Lung (tissue), 4 donors: ENCODE measurements around the genes KISS1 and GOLT1A.

GRCh38 chr1:203300758-203301360, 4.5 kb upstream of the BTG2 start:
- PRO-cap: no peak
- RAMPAGE, long total RNA: no peak
- RRBS: no CpG with 5 or more reads among the region's 7 CpGs

DNA sequence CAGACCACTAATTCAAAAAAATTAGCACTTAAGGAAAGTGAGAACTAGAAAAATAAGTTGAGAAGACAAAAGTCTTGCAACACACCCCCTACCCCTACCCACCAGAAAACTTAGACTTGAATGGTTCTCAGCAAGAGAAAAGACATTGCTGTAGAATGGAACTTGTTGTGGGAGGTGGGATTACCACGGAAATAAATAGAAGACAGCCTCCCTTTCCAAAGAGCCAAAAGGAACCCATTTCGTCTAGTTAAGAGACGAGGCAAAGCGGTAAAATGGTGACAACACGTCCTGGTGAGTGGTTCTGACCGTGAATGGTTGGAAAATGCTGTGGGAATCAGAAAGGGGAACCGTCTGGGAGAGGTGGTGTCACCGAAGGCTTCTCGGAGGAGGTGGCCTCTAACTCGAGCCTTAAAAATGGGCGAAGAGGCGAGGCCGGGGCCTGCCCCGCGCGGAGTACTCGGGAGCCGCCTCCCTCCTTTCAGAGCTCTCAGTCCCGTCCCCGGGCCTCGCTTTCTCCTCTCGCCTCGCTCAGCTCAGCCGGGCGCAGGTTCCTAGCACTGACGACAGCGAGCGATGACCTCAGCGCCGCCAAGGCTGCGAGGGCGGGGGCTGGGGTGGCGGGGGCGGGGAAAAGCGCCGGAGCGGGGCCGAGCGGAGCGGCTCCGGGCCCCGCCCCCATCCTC, 427 bp upstream of the BTG2 start:
- PRO-cap: bidirectional peak, plus-strand start outside the sequence, minus-strand start at position 530 of the sequence
- RAMPAGE, long total RNA: no peak
- RRBS: 2% methylated on average over 10 of the region's 42 CpGs

DNA sequence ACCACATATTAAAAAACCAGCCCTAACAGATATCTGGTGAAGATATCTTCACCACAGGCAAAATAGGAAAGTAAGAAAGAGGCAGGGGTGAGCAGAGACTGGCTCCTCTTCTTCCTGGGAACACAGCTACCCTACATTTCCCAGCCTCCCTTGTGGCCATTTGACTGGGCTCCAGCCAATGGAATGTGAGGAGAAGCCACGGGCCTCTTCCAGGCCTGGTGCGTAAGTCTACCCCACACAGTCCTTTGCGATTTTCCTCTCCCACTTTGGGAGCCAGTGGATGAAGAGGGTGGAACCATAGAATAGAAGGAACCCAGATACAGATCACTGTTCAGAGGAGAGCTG, 21.8 kb upstream of the FMOD start:
- PRO-cap: no peak
- RAMPAGE, long total RNA: no peak
- RRBS: no CpG with 5 or more reads among the region's 3 CpGs

GRCh38 chr1:203378860-203379307, 28.0 kb upstream of the FMOD start:
- PRO-cap: no peak
- RAMPAGE, long total RNA: no peak
- RRBS: no CpG with 5 or more reads among the region's 4 CpGs

GRCh38 chr1:203629211-203630392, 3.0 kb downstream of the ATP2B4 start:
- PRO-cap: bidirectional peak, plus-strand start at chr1:203629689, minus-strand start at chr1:203629584; unidirectional peak, minus-strand start at chr1:203629984
- RAMPAGE, long total RNA: no peak
- RRBS: 9% methylated on average over 25 of the region's 61 CpGs

DNA sequence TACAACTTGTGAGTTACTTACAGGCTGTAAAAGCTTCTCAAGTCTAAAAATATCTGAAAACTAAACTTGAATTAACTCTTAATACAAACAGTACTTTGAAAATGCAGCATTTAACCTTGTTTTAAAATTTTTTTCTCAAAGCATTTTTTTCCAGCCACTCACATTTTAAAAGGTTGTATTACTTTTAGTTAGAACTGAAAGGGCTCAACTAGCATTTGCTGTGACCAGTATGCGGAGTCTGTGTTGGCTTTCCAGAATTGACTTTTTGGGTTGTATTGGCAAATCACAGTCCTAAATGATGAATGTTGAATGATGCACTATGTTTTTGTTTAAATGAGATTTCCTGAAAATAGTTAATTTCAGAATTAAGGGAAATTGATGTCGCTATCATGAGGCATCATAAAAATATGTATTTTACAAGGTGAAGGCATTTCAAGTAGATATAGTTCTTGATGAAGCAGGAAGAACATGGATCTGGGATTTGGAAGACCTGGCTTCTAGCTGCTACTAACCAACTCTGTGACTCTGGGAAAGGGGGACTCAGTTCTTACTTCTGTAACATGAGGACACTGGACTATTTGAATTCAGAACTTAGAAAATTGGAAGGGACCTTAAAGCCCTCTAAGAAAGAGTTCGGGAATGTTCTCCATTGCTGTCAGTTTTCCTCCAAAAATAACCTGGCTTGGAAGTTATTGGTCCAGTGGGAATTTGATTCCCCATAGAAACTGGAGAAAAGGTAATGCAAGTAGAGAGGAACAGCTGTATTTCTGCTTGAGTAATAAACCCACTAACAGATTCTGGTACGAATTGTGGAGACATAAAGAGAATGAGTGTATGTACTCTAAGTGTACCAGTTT, 1.5 kb downstream of the ZBED6 start:
- PRO-cap: no peak
- RAMPAGE, long total RNA: no peak
- RRBS: no CpG with 5 or more reads among the region's 4 CpGs

GRCh38 chr1:204114043-204114735, 37.7 kb downstream of the ETNK2 start:
- PRO-cap: no peak
- RAMPAGE, long total RNA: no peak
- RRBS: no CpG with 5 or more reads among the region's 5 CpGs

DNA sequence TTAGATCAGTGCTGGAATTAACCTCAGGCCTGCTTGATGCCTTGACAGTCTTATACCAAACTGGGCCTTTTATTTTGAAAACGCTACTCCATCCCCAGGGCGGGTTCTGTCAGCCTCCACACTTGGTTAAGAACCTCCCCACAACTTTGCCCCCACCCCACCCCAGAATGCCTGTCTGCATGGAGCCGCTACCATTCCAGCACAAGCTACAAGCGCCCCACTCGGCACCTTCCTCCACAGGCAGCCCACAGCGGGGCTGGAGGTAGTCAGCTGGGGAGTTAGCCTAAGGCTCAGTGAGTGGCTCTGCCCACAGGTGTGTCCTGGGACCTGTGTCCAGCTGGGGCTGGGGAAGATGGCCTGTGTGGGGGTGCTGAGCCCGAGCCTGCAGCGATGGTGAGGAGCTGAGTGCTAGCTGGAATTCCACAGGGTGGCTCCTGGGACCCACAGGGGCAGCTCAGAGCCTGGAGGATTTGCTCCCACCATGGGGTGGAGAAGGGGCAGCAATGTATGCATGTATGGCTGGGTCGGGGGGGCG, 1.1 kb downstream of the ETNK2 start:
- PRO-cap: no peak
- RAMPAGE, long total RNA: no peak
- RRBS: no CpG with 5 or more reads among the region's 10 CpGs

DNA sequence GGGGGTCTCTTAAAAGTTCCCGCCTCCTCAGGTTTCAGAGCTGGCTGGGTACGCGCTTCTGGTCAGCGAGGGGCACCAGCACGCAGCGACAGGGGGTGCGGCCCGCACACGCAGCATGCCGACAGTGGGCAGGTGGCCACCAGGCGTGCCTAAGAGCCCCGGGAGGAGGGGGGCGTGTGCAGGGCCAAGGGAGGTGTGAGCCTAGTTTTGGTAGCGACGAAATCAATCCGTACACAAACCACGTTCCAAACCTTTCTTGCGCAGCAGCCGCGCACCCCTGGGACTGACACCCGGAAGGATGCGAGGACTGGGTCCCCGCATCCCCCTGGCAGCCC, 657 bp downstream of the ETNK2 start:
- PRO-cap: no peak
- RAMPAGE, long total RNA: no peak
- RRBS: no CpG with 5 or more reads among the region's 23 CpGs

GRCh38 chr1:204194064-204194631, 2.1 kb downstream of the KISS1 start:
- PRO-cap: no peak
- RAMPAGE, long total RNA: no peak
- RRBS: no CpG with 5 or more reads among the region's 3 CpGs

DNA sequence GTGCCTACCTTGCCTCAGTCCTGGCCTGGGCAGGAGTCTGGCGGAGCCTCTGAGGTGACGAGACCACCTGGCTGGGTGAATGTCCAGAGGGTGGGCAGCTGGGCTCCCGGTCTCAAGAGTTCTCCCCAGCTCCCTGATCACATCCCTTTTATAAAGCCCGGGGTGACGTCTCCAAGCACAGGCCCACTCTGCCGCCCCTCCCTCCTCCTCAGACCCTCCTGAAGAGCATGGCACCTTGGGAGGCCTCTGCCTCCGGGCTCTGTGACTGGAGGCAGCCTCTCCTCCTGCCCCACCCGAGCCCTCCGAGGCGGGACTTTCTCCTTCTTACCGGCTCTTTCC, at the start of gene KISS1:
KISS1 (minus strand) TSS at position 124 of the 339 bp plus-strand sequence.
- PRO-cap: no peak
- RAMPAGE, long total RNA: no peak
- RRBS: 38% methylated on average over 8 of the region's 11 CpGs

GRCh38 chr1:204213567-204214763, at the start of gene GOLT1A:
Gene GOLT1A, minus strand, starts transcription at chr1:204213988.
- PRO-cap: no peak
- RAMPAGE, long total RNA: no peak
- RRBS: 4% methylated on average over 8 of the region's 44 CpGs

GRCh38 chr1:204287437-204288841, 71.8 kb downstream of the PLEKHA6 start:
- PRO-cap: no peak
- RAMPAGE, long total RNA: no peak
- RRBS: 9% methylated on average over 1 of the region's 18 CpGs

DNA sequence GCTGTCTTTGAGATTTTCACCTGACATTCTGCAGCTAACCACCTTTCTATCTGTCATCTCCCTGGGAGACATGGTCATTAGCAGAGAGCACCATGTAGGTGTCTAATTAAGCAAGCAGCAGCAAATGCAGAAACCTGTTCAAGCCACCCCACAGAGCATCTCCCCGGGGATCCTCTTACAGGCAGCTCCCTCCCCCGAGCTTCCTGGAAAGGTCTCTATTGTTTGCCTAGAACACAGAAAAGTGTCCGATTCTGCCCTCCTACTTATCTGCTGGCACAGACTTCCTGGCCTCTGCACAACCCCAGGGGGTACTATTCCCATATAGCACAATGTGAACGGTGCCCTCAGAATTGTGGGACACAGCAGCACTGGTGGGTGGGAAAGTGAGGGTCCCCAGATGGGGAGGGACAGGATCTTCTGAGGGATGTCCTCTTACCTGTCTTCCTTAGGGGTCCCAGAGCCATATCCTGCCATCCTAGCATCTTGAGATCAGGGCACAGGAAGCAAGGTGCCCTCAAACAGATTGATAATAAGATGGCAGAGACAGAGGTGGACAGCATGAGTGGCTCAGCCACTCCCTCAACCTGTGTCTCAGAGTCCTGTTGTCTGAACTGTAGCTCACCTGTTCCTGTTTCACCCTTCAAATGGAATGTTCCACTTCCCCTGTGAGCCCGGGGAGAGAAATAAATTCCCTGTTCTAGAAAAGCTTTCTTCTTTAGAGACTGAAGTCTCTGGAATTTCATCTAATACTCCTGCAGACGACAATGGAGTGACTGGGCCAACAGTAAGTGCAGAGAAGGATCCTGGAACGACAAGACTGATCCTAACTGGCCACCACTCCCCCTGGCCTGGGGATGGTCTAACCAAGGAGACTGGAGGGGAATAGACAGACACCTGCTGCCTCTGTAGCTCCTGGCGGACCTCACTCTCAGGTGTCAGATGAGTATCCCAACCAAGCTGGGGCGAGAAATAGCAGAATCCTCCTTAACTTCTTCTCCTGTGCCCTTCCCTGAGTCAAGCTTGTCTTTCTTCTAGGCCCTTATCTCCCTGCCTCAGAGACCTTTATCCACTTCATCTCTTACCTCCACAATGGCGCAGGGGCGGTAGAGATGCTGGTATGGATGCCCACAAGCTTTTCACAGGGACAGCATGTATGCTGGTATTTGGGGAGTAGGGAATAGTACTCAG, 45.7 kb downstream of the PLEKHA6 start:
- PRO-cap: no peak
- RAMPAGE, long total RNA: no peak
- RRBS: no CpG with 5 or more reads among the region's 11 CpGs

- PRO-cap: no peak
- RAMPAGE, long total RNA: no peak
- RRBS: no CpG with 5 or more reads among the region's 5 CpGs
These were observed 32.6 kb downstream of the PLEKHA6 start for GRCh38 chr1:204327209-204327474.

DNA sequence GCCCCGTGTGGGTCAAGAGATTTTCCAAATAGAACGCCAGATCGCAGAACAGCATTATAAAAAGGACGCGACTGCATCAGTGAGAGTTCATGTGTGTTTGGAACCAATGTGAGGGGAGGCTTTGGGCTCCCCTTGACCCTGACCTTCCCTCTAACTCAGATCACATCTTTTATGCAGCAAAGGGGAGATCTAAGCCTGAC, 16.9 kb downstream of the PLEKHA6 start:
- PRO-cap: no peak
- RAMPAGE, long total RNA: no peak
- RRBS: no CpG with 5 or more reads among the region's 5 CpGs

DNA sequence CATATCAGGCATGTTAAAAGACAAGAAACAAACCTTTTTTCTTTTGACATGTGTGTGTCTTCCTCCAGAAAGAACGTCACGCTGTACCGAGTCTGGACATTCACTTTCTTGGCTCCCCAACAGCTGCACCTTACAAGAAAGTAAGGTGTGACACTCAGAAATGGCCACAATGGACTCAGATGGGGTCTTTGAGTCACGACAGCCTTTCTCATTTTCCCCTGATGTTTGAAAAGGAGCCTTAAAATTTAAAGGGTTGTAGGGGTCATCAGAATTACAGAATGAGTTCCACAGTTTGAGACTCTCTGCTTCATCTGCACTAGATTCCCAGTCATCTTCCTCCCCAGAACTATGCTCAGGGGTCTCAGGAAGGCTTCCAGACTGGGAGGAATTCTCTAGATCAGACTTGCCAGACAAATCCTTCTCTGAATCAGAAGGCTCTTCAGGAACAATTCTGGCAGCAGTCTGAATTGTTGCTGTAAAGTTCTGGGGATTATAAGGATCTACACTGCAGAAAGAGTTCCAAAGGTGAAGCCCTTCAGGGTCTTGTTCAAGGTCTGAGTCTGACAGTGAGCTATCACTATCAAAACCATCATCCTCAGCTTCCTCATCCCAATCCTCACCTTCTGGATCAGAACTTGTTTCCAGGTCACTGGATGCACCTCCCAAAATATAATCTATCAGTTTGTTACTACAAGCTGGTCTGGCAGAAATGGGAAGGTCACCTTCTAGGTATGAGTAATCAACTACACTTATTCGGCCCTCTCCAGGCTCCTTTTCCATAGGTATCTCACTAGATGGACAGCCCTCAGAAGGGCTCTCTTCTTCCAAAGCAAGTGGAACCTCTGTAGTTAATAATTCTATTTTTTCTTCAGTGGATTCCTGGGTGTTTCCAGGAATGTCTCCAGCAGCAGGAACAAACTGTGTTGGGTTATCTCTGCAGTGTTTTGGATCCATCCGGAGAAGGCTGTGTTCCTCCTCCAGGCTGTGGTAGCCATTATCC, 1.9 kb downstream of the PPP1R15B start:
- PRO-cap: no peak
- RAMPAGE, long total RNA: no peak
- RRBS: no CpG with 5 or more reads among the region's 6 CpGs

DNA sequence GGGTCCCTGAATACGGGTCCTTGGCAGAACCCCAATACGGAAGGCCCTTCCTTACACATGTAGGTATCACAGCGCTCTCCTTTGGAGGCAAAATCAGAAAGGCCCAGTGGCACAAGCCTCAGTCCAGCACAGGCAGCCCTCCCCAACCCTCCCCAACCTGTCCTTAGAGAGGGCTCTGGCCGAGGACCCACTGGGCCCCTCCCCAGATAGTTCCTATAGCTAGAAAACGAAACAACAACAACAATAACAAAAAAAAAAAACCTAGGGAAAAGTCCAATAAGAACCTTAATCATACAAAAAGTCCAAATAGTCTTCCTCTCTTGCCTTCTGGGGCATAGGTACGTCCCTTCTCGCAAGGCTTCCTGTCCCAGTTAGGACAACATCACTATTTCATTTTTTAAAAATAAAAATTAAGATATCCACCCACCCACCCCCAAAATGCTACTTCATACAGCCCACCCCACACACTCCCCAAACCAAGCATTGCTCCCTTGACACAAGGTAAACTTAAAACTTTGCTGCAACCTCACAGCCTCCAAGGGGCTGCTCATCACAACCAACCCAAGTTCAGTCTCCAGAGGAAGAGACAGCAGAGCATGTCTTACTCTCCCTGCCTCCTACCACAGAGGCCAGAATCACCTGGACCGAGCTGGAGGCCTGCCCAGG, 12.6 kb upstream of the PPP1R15B start:
- PRO-cap: no peak
- RAMPAGE, long total RNA: no peak
- RRBS: no CpG with 5 or more reads among the region's 8 CpGs

DNA sequence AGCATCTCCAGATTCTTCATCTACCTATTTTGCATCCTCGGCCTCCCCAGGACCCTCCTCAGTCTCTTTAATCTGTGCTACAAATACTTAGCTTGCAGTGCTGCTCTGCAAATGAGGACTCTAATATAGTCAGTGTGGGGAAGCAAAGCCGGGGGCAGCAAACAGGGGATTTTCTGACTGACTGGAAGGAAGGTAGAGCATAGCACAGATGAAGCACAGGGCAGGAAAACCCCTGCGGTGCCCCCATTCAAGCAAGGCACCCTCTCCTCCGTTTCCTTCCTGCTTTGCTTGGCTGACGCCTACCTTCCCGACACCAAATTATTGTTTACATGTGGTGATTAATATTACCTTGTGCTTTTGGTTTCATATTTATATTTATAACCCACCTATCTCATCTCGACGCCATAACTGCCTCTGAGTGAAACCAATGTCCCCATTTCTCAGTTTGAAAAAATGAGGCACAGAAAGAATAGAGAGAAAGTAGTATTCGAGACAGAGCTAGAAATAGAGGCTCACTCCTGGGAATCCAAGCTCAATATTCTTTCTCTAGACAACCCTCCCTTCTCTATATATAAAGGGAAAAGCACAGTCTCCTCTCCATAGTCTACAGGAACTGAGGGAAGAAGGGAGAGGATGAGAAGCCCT, 41.4 kb downstream of the PIK3C2B start:
- PRO-cap: no peak
- RAMPAGE, long total RNA: no peak
- RRBS: no CpG with 5 or more reads among the region's 9 CpGs

DNA sequence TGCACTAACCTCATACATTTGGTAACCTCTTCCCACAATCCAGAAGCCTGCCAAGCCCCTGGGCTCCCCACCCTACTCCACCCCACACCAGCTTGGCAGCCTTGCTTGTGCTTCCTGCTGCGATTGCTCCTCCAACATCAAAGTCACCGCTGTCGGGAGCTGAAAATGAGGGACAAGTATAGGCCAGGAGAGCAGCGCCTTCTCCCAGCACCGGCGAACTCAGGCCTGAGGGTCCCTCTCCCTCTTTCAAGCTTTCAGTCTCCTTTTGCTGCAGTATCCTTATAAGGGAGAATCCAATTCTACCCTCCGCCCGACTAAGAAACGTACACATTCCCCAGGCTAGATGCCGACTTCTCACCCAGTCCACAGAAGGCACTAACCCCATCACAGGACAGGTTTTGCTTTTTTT, 1.0 kb downstream of the PIK3C2B start:
- PRO-cap: no peak
- RAMPAGE, long total RNA: no peak
- RRBS: no CpG with 5 or more reads among the region's 10 CpGs